Frontal cortex (tissue), 2 donors: ENCODE measurements around the gene TTYH3.

DNA sequence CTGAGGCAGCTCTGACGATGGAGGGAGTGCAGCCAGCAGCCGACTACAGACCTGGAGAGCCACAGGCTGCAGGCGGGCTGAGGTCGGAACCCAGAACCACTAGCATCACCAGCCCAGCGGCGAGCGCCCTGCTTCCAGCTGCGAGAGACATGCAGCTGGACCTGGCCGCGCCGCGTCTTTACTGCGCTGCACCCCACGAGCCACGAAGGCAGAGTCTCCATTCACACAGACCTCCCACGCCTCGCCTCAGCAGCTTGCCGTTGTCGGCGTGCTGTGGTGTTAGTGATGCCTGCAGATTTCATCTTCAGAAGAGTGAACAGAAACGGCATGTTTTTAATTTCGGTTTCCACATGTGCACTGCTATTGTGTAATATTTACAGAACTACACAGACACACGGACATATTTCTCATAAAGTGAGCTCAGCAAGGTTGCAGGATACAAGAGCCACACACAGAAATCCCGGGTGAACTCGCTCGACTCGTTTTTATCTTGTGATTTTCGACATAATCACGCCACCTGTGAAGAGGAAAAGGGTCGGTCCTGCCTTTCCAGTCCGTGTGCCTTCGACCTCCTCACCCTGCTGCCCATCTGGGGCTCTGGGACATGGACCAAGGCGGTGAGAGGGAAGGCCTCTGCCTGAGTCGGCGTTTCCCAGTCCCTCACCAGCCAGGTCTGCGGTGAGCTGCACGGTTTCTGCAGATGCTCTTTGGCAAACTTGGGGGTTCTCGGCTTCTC is 252.2 kb downstream of the ELFN1 start:
- RAMPAGE, long total RNA = no peak

DNA sequence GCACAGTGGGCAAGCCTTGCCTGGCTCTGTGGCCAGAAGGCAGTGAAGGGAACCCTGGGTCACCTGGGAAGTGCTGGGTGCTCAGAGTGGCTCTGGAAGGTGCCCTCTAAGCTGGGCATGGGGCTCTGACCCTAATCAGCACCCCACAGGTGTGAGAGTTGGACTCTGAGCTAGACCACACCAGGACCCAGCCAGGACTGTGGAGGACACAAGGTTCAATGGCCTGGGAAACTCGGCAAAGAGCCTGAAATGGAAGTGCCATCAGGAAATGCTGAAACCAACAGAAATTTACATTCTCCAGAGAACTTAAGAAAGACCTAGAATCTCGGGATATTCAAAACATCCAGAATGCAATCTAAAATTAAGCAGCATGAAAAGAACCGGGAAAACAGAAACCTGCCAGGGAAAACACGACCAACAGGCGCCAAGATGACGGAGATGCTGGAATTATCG is 253.6 kb downstream of the ELFN1 start:
- RAMPAGE, long total RNA = no peak

DNA sequence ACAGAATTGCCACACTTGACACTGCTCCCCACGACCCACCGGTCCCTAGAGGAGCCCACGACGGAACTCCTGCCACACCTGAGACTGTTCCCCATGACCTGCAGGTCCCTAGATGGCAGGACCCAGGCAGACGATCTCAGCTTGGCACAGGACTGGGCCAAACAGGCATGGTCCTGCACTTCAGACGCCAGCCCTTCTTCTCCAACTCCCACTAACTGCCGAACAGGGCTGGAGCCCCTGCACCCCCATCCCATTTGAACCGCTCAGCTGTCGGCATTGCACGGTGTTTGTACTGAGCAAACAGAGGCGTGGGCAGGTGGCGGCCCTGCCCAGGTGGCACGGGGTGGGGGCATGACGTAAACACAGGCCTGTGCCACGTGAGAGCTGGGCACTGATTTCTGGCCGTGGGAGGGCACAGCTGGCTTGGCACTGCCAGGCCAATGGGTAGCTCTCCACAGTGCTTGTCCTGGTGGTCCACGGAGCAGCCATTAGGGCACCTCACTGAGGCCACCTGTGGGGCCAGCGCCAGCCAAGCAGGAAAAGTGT is 258.4 kb downstream of the ELFN1 start:
- RAMPAGE, long total RNA = no peak

DNA sequence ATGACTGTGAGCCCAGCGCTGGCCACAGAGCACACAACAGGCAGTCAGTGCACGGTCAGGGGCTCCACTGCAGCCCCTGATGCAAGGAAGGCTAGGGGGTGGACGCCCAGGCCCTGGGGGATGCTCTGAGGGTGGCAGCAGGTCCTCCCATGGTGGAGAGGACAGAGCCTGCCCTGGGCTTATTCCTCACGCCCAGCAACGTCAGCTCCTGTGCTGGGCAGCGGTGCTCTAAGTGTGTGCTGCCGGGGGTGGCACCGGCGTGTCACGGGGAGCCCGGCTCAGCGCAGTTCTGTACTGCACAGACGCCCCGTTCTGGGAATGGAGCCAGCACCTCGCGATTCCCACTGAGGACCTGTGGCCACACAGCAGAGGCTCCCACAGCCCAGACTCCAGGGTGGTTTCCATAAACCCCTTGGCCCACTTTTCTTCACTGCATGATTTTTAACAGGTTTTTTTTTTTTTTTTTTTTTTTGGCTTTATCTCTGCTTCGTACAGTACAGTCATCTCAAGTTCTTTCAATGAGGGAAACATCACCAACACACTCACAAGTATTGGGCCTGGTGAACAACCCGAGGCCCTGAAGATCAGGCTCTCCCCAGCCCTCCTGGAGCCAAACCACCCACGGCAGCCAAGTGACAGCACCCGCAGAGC is 223.0 kb downstream of the MAD1L1 start:
- RAMPAGE, long total RNA = no peak

- RAMPAGE, long total RNA = no peak
Observed at GRCh38 chr7:2018567-2019249, 214.0 kb downstream of the MAD1L1 start.

DNA sequence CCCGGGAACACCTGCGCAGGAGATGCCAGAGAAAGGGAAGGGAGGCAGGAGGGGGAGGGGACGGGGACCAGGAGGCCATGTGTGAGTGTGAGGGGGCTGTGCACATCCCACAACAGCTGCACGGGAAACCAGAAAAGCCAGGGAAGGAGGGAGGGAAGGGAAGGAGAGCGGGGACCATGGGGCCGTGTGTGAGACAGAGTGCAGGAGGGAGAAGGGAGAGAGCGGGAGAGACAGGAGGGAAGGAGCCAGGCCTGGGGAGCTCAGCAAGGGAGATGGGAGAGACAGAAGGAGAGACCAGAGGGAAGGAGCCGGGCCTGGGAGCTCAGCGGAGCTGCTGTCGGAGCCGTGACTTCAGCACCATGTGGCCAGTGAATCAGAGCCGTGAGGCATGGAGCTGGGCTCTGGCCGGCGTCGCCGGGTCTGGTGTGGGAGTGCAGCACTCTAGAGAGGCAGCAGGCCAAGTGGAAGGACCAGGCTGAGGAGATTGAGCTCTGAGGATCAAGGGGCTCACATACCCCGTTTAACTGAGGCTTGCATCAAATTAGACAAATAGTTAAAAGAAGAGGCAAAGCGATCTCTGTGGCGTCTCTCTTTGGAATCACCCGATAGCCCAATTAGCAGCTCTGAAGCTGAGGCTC is 150.5 kb downstream of the MAD1L1 start:
- RAMPAGE, long total RNA = no peak

DNA sequence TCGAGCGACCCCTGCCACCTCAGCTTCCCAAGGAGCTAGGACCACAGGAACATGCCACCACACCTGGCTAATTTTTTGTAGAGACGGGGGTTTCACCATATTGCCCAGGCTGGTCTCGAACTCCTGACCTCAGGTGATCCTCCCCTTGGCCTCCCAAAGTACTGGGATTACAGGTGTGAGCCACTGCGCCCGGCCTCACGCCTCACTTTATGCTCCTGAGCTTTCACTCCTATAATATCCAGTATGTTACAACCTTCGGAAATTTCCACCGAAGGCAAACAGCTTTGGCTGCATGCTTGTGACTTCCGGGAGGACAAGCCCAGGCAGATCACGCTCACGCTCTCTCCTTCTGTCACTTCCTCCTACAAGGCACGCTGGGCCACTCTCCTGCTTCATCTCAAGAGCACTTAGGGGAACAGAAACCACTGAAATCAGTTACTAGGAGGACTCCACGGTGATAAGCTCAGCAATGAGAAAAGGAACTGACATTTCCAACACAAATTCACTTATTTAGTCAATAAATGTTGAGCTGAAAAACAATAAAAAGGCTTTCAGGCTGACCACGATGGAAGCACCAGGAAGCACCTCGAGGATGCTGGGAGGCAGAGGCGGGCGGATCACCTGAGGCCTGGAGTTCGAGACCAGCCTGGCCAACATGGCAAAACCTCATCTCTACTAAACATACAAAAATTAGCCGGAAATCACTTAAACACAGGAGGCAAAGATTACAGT is 4.5 kb upstream of the MAD1L1 start:
- RAMPAGE, long total RNA = no peak

DNA sequence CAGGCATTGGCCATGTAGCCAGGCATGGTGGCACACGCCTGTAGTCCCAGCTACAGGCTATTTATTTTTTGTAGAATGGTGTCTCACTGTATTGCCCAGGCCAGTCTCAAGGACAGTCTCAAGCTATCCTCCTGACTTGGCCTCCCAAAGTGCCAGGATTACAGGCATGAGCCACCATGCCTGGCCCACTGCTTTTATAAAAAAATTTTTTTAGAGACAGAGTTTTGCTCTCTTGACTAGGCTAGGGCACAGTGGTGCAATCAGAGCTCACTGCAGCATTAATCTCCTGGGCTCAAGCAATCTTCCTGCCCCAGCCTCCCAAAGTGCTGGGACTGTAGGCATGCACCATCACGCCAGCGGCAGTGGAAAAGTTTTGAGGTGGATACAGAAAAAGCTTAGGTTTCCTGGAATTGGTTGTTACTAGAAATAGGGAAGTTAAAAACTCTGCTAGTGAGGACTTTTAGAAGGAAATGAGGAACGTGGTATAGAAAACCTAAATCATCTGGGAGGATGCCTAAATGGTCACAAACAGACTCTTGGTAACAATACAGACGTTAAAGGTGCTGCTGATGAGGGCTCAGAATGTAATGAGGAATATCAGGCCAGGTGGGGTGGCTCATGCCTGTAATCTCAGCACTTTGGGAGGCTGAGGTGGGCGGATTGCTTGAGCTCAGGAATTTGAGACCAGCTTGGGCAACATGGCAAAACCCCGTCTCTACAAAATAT is 10.9 kb upstream of the SNX8 start:
- RAMPAGE, long total RNA = no peak

DNA sequence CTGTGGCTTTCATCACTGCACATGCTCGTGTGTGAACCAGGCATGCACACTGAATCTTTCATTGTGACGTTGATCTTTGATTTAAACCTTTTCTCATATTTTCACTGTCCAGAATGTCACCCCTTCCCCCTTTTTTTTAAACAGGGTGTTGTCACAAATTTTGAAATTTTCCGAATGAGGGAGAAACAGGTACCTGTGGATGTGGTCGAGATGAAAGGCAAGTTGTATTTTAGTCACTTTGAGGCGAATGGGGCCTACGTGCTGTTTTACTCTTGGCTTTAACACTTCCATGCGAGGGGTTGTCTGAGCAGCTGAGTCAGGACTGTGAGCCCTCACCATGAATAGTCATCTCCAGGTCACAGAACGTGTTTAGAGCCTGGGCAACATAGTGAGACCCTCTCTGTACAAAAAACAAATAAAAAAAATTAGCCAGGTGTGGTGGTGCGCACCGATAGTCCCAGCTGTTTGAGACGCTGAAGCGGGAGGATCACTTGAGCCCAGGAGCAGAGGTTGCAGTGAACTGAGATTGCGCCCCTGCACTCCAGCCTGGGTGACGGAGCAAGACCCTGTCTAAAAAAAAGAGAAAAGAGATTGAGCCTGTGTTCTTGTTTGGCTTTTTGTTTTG is 17.1 kb downstream of the EIF3B start:
- RAMPAGE, long total RNA = no peak

- RAMPAGE, long total RNA = no peak
Observed at GRCh38 chr7:2432536-2432978, 29.1 kb downstream of the CHST12 start.

DNA sequence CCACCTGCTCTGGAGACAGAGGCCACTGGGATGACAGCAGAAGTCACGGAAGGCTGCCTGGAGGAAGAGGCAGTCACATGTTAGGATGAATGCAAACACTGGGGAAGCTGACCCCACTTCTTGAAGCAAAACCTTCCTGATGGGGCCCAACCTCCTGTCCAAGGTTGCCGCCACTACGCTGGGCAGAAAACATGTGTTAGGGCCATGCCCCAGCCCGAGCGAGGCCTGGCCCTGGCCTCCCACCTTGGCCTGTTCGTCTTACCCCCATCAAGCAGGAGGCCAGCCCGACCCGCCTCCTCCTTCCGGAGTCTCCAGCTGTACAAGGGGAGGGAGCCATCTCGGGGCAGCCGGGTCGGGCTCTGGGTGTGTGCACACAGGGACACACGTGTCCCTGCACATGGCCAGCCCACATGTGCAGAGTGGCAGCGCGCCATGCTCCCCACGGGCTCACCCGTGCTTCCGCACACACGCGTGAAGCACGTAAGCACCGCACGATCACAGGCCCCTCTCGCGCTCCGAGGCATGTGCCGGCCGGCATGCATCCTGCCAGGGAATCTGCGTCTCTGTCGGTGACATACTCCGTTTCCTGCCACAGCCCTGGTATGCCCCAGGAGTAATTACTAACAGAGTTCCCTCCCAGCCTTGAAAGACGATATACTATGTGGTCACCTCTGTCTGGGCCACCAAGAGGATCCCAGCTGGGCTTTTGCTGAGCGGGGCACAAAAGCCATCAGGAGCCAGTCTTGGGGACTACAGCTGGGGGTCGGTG is 11.3 kb upstream of the LFNG start:
- RAMPAGE, long total RNA = no peak

- RAMPAGE, long total RNA = no peak
Observed at GRCh38 chr7:2511968-2512820, 7.4 kb upstream of the LFNG start.

DNA sequence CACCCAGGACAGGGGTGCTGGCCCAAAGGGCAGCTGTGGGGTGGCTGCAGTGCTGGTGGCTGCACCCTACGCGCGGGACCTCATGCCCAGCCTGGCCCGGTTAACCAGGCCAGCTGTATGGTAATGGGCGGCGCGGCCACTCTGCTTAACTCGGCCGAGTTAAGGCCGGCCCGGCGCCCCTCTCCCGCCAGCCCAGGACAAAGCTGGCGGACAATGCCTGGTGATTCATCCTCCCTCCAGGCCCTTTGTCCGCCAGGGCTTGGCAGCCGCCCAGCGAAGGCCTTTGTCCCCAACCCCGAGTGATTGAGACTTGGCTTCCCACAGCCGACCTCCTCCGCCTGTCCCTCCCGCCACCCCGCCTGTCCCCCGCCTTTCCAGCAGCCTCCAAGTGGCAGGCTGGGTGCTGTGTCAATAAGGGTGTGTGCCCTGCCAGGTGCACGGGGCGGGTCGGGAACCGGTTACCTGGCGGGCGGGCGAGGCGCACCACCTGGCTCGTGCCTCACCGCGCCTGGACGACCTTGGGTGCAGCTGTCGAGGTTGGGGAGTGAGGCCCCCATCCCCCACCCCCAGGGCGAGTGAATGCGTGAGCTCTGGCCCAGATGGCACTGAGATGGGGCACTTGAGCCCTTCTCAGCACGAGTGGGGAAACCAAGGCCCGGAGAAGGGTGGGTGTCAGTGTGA is 4.5 kb downstream of the LFNG start:
- RAMPAGE, long total RNA = no peak

GRCh38 chr7:2530045-2531021 is 10.8 kb downstream of the LFNG start:
- RAMPAGE, long total RNA = no peak

DNA sequence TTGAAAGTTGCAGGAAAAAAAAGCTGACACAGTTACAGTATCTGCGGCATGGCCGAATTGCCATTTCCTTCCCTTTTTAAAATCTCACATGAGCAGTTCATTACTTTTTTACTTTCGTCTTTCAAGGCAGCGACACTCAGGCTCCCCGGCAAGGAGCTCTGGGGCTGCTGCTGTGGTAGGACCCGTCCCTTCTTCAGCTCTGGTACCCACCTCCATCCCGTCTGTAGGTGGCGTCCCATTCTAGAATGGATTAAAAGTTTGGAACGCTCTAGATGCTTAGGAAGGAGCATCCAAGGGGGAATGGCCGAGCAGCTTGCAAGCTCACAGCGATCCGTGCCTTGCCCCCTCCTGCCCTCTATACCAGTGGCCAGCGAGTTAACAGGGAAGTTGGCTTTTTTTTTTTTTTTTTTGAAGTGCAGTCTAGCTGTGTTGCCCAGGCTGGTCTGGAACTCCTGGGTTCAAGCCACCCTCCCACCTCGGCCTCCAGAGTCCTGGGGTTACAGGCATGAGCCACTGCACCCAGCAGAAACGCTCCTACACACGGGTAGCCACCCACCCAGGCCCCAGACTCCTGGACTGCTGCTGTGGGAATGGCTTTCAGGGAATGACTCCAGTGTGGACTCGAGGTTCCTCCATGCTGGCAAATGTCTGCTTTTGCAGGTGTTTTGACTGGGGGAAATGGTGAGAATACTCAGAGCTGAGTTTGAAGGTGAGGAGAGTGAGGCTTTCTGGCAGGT is 22.7 kb upstream of the TTYH3 start:
- RAMPAGE, long total RNA = no peak

GRCh38 chr7:2626347-2627249 is 5.2 kb upstream of the TTYH3 start:
- RAMPAGE, long total RNA = no peak

GRCh38 chr7:2631748-2632368 is at the start of gene TTYH3:
Gene TTYH3, plus strand, starts transcription at chr7:2631986.
- RAMPAGE, long total RNA = no peak

DNA sequence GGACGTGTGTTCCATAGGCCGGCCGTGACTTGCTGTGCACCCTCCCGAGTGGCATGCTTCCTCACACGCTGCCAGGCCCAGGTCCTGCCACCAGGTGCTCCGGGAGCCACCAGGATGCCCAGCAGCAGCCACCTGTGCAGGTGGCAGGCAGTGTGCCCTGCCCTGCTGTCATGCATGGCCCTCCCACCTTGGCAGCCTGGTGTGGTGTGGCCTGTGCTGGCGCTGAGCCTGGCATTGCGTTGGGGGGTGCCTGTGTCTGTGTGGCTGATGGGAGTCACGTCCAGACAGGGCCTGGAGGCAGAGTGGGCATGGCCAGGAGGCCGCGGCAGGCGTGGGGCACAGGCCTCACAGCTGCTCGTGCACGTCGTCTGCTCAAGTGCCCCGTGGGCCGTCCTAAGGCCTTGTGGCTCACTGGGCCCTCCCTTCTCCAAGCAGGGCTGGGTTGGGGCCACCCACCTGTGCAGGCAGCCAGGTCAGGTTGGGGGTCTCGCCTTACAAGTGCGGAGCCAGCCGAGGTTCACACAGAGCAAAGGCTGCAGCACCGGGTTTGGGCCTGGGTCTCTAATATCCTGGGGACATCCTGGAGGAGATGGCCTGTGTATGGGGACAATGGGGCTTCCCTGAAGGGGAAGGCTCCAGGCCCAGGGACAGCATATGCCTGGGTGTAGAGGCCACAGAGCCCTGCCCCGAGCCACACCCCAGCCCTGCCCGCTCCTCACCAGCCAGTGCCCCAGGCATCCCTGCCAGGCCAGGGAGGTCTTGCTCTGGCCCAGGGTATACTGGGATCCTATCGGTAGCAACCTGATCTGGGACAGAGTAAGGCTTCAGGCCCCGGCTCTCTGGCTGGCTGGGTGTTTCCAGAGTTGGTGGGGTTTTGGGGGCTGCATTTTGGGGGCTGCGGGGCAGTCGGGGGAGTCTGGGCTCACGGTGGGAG is 8.9 kb downstream of the TTYH3 start:
- RAMPAGE, long total RNA = no peak

DNA sequence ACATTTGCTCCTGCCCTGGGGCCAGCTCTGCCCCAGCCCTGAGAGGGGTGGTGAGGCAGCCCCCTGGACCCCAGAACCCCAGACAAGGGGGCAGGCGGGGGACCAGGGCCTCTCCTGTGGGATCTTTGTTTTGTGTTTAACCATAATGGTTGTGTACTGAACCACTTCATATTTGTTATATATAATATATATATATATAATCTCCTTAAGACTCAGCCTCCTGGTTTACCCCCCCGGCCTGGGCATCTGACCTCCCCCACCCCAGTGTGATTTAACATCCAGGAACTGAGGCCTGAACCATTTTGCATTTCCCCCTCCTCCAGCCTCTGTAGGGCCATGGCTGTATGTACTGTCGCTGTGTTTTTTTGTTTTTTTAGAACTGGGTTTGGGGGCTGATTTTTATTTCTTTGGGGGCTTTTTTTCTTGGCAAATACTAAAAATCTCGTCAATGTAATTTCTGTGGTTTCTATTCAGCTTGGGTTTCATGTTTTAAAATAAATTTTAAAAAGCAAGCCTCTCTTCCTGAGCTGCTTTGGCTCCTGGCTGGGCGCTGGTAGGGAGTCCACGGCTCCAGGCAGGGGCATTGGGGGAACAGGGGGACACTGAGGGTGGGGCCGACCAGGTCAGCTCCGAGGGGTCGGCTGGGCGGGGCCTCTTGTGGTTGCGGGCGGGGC is 23.6 kb upstream of the AMZ1 start:
- RAMPAGE, long total RNA = no peak

GRCh38 chr7:2698711-2699534 is 10.9 kb downstream of the AMZ1 start:
- RAMPAGE, long total RNA = no peak